ENCODE measurements around a stretch of chr17.

DNA sequence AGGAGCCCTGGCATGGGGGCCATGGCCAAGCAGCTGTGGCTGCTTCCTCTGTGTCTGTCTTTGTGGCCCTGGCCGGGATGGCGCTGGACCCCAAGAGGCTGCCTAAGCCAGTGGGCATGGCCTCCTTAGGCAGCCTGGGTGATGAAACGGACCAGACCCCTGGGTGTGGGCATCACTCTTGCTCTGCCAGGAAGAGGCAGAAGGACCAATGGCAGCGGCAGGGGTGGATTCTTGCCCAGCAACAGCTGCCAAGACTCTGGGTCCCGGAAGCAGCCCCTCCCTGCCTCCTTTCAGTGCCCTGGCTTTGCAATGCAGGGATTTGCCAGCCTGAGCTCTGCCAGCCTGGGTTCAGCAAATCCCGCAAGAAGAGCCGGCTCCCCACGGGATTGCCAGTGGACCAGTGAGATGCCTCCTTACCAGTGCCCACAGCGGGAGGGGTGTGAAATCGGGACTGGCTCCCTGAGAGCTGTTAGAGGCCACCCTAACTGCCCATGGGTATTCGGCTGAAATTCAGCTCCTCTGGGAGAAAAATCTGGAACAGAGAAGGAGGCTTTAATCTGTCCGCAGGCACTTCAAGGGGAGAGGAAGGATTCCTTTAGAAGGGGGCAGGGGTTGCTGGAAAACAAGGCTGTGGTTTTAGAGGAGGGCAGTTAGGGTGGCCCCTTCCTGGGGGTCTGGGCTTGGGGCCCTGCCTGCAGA, 179.4 kb upstream of the TNRC6C start:
- RAMPAGE, long total RNA = no peak
- RRBS = no CpG with 5 or more reads among the region's 12 CpGs

- RAMPAGE, long total RNA = no peak
- RRBS = no CpG with 5 or more reads among the region's 21 CpGs
Measured at GRCh38 chr17:77802598-77803436, 155.7 kb upstream of the TNRC6C start.

GRCh38 chr17:77842560-77842879, 116.0 kb upstream of the TNRC6C start:
- RAMPAGE, long total RNA = no peak
- RRBS = no CpG with 5 or more reads among the region's 6 CpGs

DNA sequence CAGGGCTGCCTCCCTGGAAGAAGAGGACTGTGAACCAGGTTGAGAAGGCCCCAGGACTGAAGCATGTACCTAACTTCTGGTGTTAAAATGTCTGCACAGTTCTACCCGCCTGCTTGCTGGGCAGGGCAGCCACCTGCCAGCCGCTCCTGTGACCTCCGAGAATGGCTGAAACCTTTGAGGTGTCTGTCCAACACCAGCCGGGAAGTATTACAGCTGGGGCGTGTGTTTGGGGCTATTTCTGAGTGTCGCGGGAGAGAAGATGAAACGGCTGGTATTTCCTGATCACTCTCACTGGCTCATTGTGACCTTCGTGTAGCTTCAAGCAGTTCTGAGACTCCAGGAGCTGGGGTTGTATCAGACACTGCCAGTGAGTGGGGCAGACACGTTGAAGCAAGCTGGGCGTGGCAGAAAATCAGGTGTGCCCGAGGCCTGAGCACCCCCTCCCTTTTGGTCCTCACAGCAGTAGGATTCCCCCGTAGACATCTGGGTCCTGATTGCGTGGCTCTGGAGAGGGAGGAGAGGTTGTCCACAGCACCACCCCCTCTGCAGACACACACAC, 93.8 kb upstream of the TNRC6C start:
- RAMPAGE, long total RNA = no peak
- RRBS = no CpG with 5 or more reads among the region's 14 CpGs

- RAMPAGE, long total RNA = no peak
- RRBS = no CpG with 5 or more reads among the region's 3 CpGs
Measured at GRCh38 chr17:77970323-77970943, 11.9 kb downstream of the TNRC6C start.

GRCh38 chr17:78093455-78093745, 35.2 kb downstream of the TMC6 start:
- RAMPAGE, long total RNA = no peak
- RRBS = no CpG with 5 or more reads among the region's 5 CpGs

GRCh38 chr17:78120473-78121598, 7.7 kb downstream of the TMC6 start:
- RAMPAGE, long total RNA = no peak
- RRBS = 98% methylated on average over 2 of the region's 36 CpGs

- RAMPAGE, long total RNA = no peak
- RRBS = no CpG with 5 or more reads among the region's 10 CpGs
Measured at GRCh38 chr17:78197000-78197758, 10.0 kb downstream of the AFMID start.

GRCh38 chr17:78225901-78226638, 5.4 kb upstream of the TMEM235 start:
- RAMPAGE, long total RNA = no peak
- RRBS = no CpG with 5 or more reads among the region's 12 CpGs

DNA sequence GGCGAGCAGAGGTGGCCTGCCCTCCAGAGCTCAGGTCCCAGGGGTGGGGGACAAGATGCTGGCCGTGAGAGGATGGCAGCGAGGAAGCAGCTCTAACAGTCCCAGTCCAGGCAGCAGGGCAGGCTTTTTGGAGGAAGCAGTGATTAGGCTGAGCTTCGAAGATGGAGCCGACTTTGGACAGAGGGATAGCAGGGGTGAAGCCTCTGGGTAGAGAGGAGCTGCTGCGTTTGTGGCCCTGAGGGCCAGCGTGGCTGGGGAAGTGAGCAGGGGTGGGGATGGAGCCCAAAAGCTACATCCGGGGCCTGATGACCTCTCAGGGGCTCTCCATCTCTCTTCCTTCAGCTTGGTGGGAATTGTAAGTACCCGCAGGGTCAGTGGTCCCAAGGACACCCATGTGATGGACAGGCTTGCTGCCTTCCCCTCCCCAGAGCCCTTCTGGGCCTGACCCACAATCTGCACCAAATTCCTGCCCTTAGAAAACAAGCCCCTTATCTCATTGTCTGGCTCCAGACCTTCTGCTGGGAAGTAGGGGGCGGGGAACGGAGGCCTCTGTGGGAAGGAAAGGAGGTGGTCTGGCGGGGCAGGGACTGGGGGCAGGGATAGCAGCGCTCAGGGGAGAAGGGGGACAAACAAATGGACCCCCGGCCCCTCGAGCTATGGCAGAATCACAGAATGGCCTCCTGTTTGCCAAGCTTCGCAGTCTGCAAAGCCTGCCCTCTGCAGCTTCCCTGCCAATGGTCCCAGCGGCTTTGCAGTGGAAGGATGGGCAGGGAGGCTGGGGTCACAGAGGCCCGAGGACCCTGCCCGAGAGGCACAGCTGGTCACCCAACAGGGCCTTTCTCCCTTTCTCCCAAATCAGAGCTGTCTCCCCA, 25.2 kb downstream of the TMEM235 start:
- RAMPAGE, long total RNA = no peak
- RRBS = no CpG with 5 or more reads among the region's 19 CpGs

- RAMPAGE, long total RNA = no peak
- RRBS = no CpG with 5 or more reads among the region's 10 CpGs
Measured at GRCh38 chr17:78281556-78281887, 50.1 kb downstream of the TMEM235 start.

GRCh38 chr17:78316364-78316765, 43.5 kb downstream of the SOCS3 start:
- RAMPAGE, long total RNA = no peak
- RRBS = no CpG with 5 or more reads among the region's 7 CpGs

DNA sequence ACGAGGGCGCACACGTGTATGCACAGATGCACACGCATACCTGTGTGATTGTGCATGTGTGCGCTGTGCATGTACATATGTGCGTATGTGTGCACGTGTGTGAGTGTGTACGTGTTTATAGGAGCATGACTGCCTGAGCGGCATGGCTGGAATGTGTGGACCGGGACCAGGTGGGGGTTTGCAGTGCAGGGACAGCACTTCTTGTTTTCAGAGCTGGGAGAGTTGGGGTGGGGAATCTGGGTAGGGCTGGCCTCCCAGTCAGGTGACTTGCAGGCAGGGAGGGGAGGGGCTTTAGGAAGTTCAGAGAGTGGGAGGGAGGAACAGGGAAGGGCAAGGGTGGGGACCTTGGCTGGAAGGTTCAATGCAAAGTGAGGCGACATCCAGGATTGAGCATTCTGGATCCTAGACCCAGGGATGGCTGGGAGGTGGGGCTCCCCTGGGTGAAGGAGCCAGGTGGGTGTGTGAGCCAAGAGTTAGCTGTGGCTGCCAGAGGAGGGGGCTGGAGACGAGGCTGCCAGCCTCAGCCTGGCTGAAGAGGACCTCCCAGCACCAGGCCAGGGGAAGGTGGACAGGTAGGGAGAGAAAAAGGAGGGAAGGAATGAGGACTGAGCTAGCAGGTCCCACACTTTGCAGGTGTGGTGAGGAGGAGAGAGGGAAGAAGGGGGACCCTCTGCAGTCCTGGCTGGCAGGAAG, 42.3 kb downstream of the SOCS3 start:
- RAMPAGE, long total RNA = no peak
- RRBS = no CpG with 5 or more reads among the region's 12 CpGs

GRCh38 chr17:78342947-78343155, 17.0 kb downstream of the SOCS3 start:
- RAMPAGE, long total RNA = no peak
- RRBS = no CpG with 5 or more reads among the region's 3 CpGs

GRCh38 chr17:78354953-78355688, 4.8 kb downstream of the SOCS3 start:
- RAMPAGE, long total RNA = no peak
- RRBS = no CpG with 5 or more reads among the region's 10 CpGs

- RAMPAGE, long total RNA = no peak
- RRBS = 51% methylated on average over 9 of the region's 29 CpGs
Measured at GRCh38 chr17:78421692-78422627, 43.5 kb downstream of the PGS1 start.

DNA sequence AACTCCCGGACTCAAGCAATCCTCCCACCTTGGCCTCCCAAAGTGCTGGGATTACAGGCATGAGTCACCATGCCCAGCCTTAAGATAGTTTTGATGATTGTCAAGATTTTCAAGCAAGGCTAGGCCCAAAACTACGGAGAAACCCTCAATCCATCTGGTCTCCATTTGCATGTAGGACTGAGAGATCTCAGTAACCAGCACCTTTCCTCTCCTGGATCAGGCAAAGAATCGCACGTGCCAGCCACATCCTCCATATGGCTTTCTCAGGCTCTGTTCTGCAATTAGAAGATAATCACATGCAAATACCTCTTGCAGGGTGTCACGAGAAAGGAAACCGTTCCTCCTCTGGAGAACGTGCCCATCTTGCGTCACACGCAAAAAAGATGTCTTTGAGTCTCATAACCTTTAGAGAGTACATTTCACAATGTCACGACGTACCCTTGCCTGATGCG, 36.1 kb upstream of the DNAH17 start:
- RAMPAGE, long total RNA = no peak
- RRBS = no CpG with 5 or more reads among the region's 12 CpGs

DNA sequence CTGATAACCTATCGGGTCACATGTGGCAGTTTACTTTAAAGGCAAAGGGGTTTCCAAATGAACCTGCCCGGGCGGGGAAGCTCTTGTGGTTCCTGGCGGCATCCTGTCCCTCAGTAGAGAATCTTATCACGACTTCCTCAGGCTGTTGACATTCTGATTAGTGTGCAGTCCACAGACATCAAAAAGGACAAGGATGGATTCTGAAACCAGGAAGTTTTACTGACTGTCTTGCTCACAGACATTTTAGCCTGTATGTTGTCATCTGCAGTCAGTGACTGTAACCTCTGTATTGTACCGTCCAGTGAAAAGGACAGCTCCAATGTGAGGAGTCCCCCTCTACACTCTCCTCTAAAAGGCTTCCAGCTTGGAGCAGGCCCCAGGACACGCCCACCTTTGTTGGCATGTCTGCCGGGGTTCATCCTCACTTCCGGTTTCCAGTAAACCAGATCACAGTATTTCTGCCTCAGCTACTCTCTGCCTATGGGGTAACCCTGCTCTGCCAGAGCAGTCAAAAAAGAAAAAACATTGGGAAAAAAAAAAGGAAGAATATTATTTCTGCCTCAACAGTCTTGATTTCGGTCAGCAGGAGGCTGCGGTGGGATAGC, 88.9 kb upstream of the DNAH17 start:
- RAMPAGE, long total RNA = no peak
- RRBS = no CpG with 5 or more reads among the region's 11 CpGs

- RAMPAGE, long total RNA = no peak
- RRBS = 100% methylated on average over 2 of the region's 19 CpGs
Measured at GRCh38 chr17:78669882-78670416, 92.8 kb upstream of the DNAH17 start.

DNA sequence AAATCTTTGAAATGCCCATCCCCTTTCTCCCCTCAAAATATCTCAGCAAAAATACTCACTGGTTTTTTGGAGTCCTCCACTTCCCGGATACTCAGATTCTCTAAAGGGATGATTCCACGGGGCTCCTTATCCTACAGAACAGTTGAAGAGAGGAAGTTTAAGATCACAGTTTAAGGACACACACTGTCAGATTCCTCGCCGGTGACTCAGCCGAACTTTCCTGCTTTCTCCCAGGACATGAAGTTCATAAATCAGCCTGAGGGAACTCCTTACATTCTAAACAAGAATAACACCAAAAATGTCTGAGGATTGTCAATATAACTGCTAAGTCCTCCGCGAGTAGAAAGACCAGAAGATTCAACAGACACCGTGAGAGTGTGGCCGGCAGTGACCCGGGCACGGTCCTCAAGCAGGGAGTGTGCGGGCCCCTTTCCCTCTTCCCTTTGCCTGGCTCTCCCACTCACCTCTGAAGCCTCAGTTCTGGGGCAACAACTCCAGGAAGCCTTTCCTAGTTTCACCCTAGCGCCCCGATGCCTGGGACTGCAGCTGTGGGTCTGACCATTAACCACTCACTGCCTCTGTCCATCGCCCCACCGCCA, 101.1 kb downstream of the CYTH1 start:
- RAMPAGE, long total RNA = no peak
- RRBS = no CpG with 5 or more reads among the region's 16 CpGs

Data from kidney epithelial cell (primary cell).